ENCODE results near the genes NOL9, PHF13 and UTS2.

DNA sequence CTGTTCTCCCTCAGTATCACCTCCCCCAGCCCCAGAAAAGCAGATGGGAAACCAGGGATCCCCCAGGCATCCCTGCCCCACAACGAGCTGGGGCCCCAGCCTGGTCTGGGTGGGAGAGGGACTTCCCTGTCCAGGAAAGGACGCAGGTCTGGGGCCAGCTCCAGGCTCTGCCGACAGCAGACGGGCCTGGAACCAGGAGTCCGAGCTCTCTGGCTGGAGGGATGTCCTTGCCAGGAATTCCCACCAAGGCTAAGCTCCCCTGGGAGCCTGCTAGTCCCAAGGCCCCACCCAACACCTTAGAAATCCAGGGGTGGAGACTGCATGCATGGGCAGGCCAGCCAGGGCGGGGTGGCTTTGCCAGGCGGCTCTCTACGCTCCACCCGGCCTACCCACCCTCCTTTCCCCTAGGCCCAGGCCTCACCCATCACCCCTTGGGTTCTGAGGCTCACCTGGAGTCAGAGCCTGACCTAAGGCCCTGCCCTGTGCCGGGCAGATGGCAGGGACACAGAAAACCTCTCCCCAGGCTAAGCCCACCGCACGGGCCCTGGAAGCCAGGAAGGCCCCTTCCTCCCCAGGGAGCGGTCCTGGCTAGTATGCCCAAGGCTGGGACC is 2.5 kb downstream of the PLEKHG5 start:
- RRBS, result 88% methylated on average over 1 of the region's 13 CpGs

DNA sequence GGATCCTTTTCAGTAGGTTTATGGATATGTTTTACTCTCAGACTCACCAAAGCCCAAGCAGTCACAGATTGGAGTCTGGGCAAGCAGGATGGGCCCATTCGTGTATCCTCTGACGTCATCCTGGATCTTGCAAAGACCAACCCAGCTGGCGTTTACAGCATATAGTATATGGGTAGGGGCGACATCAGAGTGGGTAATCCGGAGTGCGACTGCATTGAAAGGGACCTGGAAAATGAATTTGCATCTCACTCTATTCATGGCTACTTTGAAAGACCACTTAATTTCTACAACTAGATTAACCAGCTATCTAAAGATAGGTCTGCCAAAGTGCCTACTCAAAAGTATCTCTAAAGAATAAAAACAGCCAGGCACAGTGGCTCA is 25.4 kb downstream of the NOL9 start:
- RRBS, result no CpG with 5 or more reads among the region's 6 CpGs

- RRBS, result no CpG with 5 or more reads among the region's 9 CpGs
These were observed 7.4 kb downstream of the NOL9 start for GRCh38 chr1:6546843-6547458.

GRCh38 chr1:6554093-6555008 is at the start of gene NOL9:
Gene NOL9, minus strand, starts transcription at chr1:6554513.
- RRBS, result 1% methylated on average over 43 of the region's 85 CpGs

DNA sequence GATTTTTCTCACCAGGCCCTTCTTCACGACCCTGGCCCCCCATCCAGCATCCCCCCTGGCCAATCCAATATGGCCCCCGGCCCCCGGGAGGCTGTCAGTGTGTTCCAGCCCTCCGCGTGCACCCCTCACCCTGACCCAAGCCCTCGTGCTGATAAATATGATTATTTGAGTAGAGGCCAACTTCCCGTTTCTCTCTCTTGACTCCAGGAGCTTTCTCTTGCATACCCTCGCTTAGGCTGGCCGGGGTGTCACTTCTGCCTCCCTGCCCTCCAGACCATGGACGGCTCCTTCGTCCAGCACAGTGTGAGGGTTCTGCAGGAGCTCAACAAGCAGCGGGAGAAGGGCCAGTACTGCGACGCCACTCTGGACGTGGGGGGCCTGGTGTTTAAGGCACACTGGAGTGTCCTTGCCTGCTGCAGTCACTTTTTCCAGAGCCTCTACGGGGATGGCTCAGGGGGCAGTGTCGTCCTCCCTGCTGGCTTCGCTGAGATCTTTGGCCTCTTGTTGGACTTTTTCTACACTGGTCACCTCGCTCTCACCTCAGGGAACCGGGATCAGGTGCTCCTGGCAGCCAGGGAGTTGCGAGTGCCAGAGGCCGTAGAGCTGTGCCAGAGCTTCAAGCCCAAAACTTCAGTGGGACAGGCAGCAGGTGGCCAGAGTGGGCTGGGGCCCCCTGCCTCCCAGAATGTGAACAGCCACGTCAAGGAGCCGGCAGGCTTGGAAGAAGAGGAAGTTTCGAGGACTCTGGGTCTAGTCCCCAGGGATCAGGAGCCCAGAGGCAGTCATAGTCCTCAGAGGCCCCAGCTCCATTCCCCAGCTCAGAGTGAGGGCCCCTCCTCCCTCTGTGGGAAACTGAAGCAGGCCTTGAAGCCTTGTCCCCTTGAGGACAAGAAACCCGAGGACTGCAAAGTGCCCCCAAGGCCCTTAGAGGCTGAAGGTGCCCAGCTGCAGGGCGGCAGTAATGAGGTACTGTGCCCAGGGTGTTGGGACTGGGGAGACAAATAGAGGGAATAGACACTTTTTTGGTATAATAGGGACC is 859 bp downstream of the ZBTB48 start:
- RRBS, result no CpG with 5 or more reads among the region's 27 CpGs

GRCh38 chr1:6592729-6594003 is 9.5 kb downstream of the KLHL21 start:
- RRBS, result 92% methylated on average over 6 of the region's 50 CpGs

GRCh38 chr1:6598984-6600170 is 3.3 kb downstream of the KLHL21 start:
- RRBS, result 29% methylated on average over 4 of the region's 41 CpGs

GRCh38 chr1:6613633-6614582 is at the start of gene PHF13:
Gene PHF13, plus strand, starts transcription at chr1:6613731.
- RRBS, result 2% methylated on average over 87 of the region's 120 CpGs

- RRBS, result no CpG with 5 or more reads among the region's 7 CpGs
These were observed 34.3 kb downstream of the DNAJC11 start for GRCh38 chr1:6667170-6667769.

GRCh38 chr1:6686303-6686869 is 15.2 kb downstream of the DNAJC11 start:
- RRBS, result no CpG with 5 or more reads among the region's 1 CpG

DNA sequence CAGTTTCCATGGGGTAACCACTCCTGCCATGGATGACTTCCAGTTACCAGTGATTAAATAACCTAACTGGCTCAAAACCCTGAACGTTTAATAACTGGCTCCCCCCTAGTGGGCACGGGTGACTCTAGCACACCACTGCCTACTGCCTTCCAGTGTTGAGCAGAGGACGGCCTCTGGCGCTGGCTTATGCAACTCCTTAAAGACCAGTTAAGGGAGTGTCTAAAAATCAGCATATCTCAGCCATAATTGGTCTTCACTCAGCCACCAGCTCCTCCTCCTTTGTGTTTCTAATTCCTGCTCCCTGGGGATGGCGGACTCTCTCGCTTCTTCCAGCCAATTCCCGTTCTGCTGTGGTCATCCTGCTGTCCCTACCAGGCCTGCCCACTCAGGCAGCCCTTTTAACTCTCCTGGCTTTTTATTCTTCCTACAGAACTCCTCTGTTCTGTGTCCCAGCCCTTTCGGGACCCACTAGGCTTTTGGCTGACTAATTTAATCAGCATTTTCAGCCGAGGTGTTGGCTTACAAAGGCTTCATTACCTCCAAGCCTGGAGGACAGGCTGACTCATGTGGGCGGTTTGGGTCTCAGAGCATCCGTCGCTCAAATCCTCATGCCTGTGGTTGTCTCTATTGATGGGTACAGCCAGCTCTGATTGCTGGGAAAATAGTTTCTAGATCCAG is 332.4 kb downstream of the CAMTA1 start:
- RRBS, result no CpG with 5 or more reads among the region's 12 CpGs

GRCh38 chr1:7346722-7347430 is 424.2 kb upstream of the VAMP3 start:
- RRBS, result 71% methylated on average over 3 of the region's 20 CpGs

DNA sequence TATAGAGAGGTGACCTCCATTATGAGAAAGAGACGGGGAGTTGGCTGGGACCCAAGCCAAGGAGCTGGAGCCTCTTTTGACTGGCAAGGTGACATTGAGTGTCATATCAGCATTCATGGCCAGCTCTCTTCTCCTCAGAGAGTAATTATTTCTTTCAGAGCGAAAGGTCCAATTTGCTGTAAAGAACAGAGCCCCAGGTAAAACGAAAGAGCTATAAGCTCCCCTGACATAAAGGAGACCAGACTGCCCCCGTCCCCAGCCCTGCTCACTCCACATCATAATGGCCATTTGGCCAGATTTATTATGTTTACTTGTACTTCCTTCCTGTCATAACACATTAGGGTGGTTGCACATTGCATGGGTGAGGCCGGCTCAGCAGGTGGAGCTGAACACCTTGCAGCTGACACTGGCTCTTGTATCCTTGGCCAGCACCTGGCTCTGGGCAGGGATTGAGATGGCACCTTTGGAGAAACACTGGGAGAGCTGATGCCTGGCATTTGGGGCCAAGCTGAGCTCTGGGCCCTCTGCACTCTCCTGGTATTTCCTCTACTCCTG is 403.9 kb upstream of the VAMP3 start:
- RRBS, result no CpG with 5 or more reads among the region's 5 CpGs

DNA sequence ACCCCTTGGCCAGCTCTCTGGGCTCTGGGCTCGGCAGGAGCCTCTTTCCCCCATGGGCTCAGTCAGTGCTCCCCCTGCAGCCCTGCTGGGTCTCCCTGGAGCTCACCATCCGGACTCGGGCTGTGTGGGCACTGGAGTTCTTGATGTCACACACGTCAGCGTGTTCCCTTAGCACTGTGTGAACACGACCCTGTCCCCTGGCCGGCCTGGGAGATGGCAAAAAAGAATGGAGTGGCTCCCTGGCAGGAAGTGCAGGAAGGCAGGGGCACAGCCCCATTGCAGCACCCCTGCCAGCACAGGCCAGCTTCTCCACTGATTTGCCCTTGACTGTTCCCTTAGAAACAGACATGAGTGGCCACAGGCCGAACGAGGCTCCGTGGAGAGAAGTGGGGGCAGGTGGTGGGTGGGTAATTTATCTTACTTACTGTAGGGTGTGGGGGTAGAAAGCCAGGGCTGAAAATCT is 381.8 kb upstream of the VAMP3 start:
- RRBS, result no CpG with 5 or more reads among the region's 10 CpGs

- RRBS, result no CpG with 5 or more reads among the region's 10 CpGs
These were observed 323.4 kb upstream of the VAMP3 start for GRCh38 chr1:7447585-7448109.

DNA sequence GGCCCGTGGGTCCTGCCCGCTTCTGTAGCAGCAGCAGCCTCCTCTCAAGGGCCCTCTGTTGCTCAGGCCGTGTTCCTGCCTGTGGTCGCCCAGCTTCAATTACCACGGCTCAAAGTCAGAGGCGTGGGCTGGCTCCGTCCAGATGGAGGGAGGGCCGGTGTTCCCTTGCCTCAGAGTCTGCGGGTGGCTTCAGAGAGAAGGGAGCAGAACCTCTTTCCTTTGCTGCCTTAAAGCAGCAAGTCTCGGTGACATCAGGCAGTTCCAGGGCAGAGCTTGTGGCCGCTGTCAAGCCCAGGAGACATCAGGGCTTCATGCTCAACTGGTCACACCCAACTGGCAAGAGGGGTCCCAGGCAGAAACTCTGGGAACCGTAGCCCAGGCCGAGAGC is 270.5 kb upstream of the VAMP3 start:
- RRBS, result no CpG with 5 or more reads among the region's 13 CpGs

- RRBS, result no CpG with 5 or more reads among the region's 8 CpGs
These were observed 221.8 kb upstream of the VAMP3 start for GRCh38 chr1:7549157-7549748.

DNA sequence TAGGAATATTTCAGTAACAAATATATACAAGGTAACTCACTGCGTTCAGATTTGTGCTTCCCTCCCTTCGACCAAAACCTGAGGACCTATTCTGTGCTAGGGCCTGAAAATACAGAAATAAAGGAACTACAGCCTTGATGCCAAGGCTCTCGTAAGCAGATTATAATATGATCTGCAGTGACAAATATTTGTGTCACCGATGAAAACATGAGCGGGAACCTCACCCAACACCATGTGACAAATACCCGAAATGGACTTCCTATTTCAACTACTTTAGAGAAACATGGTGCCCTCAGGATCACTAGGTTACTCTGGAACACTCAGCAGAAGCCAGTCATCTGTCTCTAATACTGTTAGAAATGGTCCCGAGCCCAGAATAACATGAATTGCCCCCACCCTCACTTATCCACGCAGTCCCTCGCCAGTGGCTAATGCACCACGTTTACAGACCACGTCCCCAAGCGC is 481 bp upstream of the VAMP3 start:
- RRBS, result no CpG with 5 or more reads among the region's 12 CpGs

GRCh38 chr1:7852753-7853258 is at the start of gene UTS2:
Gene UTS2, minus strand, starts transcription at chr1:7853065.
- RRBS, result no CpG with 5 or more reads among the region's 3 CpGs

DNA sequence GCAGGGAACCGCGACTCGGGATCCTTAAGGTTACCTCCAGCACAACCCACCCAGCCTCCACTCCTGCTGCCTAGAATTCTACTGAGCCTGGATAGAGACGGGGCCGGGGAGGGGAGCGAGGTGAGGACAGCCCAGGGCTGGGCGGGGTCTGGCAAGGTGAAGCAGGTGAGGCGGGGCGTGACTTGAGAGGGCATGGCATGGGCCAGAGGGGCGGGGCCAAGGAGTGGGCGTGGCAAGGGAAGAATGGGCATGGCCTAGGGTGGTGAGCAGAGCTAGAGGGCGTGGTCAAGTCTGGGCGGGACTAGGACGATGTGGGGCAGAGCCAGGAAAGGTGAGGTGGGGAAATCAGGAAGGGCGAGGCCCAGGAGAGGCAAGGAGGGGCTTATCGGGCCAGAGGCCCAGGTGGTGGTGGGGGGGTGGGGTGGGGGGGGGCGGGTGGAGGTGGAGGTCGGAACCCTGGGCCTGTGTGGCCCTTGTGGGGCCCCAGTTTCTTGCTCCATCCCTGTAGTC is 32.7 kb upstream of the UTS2 start:
- RRBS, result no CpG with 5 or more reads among the region's 18 CpGs